NALM6 (cell line): ENCODE measurements around a stretch of chr16.

DNA sequence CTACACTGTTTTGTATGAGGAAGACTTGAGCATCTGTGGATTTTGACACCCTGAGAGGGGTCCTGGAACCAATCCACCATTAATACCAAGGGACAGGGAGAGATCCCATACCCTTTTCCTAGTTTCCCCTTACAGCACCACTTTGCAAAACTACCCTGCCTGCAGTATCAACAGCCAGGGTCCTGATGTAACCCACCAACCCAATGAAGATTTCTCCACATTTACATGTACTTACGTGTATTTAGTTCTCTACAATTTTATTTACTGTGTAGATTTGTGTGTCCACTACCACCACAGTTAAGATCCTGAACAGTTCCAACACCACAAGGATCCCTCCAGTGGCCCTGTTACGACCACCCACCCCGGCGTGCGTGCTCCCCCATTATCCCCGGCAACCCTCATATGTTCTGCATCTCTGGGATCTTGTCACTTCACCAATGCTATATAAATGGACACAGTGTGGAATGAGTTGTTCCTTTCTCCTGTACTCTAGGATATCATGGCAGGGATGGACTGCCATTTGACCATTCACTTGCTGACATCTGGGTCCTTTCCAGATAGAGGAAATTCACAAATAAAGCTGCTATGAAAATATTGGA is 24.7 kb downstream of the USP7 start:
- PRO-cap: no peak

- PRO-cap: bidirectional peak, plus-strand start at chr16:8962596, minus-strand start at chr16:8962500
These were observed 1.3 kb downstream of the USP7 start for GRCh38 chr16:8962075-8963098.

GRCh38 chr16:8991809-8992253 is 28.1 kb upstream of the USP7 start:
- PRO-cap: unidirectional peak, plus-strand start at chr16:8992122

DNA sequence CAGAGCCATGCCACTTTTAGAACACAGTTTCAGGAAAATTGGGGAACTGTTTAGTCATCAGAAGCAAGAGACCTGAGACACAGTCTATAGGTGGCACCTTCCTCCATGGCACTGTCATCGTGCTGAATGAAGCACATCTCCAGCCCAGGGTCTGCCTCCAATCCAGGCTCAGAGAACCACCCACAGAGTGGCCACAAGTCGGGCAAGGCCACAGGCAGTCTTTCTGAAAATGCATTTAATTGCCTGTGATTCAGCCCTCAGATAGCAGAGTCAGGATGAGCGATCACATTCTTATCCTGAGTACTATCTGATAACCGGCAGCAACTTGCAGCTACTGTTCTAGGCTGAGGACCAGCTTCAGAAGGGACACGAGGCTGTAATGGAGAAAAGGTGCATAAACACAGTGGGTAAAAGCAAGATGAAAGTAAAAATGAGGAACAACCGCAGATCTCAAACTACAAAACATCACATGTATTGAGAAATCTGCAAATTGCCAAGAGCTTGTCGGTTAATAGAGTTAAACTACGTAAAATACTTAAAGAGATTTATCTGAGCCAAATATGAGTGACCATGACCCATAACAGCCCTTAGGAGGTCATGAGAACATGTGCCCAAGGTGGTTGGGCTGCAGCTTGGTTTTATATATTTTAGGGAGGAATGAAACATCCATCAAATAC is 14.1 kb upstream of the HAPSTR1 start:
- PRO-cap: no peak

GRCh38 chr16:9113367-9114537 is 22.3 kb downstream of the HAPSTR1 start:
- PRO-cap: no peak

GRCh38 chr16:9545965-9546387 is 454.5 kb downstream of the HAPSTR1 start:
- PRO-cap: no peak

DNA sequence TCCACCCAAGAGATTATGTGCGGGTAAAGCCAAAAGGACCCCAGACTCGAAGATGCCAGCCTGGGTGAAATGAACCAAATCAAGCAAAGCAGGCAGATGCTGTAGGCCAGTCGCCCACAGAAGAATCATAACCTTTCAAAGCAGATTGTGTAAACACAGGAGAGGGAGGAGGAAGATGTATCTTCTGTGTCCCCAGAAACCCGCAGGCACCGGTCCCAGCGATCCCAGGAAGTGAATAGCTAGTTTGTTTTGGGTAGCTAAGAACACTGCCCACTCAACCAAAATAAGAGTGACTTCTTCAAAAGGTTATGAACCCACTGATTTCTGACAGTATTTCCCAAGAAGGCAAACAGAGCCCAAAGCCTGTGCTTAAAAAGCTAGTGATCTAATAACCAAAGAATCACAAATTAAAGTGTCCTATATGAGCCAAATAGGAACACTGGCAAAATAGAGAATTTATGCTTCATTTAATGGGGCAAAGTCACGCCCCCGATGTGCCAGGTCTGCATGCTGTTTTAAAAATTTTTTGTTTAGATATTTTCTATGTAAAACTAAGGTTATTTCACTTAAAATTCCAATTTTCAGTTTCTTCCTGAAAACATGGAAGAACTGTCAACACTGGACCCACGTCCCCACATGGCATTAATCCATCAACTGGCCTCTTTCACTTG is 67.7 kb downstream of the GRIN2A start:
- PRO-cap: no peak

DNA sequence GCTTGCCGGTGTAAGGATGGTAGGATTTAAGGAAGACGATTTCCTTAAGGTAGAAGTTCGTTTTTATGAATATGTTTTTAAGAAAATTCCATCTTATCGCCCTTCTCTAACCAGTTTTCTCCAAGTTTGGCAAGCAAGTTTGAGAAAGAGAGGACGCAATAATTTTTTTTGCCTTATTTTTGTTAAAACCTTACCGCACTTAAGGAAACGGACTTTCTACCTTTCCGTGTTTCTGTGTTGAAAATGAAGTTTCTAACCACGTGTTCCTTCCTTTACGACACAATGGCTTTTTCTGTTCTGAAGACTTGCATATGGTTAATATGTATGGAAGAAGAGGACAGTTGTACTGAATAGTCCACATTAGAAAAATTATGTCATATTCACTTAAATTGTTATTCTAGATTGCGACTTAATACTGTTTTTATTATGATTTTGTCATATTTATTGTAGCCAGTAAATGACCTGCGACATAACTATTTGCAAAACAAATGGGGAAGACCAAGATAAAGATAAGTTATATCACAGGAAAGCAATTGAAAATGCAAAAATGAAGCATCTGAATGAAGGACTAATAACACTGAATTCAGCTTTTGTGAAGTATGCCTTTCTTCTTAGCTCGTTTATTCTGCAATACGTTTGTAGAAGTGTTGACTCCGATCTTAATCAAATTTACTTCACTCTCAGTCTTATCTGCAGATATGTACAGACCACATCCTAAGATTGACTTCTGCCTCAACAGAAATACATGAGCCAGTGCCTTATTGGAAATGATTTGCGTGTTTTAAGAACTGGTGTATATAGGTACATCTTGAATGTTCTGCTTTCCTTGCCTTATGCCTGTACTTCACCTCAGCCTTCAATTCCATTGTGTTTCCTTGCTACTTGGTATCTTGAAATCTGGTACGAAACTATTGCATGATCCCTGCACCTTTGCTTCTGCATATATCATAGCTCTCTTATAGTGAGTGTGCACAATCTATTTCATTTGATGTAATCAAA is 1.1 kb downstream of the ATF7IP2 start:
- PRO-cap: no peak

- PRO-cap: no peak
These were observed 680 bp downstream of the EMP2 start for GRCh38 chr16:10579395-10580440.

DNA sequence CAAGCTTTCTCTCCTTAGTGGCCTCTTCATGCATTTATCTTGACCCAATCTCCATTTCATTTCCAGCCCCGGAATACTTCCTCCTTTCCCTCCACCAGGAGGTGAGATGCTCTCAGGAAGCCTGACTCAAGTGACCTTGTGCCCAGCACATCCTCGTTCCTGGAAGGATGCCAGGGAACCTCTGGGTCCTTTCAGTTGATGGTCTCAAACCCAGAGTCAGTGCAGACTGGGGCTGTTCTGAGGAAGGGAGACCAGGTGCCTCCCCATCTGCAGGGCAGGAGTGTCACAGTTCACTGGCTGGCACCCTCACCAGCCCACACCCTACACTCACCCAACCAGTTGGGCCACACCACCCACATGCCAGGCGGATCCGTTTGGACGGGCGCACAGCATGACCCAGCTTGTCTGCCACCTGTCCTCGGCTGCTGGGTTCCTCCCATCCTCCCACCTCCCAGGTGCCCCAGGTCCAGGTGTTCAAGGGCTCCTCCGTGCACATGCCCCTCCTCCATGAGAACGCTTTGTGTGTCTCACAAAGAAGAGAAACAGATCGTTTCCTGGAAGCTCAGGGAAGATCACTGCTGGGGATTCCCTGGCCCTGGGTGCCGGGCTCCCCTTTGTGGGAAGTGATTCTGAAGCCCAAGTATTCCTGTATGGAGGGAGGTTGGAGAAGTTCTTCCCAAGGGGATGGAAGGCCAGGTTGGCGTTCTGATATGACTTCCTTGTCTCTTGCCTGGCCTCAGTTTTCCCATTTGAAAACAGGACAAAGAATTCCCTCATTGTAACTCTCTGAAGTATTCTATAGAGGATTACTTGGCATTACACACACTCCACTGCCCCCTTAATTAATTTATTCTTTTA is 14.2 kb upstream of the EMP2 start:
- PRO-cap: bidirectional peak, plus-strand start at position 545 of the sequence, minus-strand start at position 239 of the sequence

DNA sequence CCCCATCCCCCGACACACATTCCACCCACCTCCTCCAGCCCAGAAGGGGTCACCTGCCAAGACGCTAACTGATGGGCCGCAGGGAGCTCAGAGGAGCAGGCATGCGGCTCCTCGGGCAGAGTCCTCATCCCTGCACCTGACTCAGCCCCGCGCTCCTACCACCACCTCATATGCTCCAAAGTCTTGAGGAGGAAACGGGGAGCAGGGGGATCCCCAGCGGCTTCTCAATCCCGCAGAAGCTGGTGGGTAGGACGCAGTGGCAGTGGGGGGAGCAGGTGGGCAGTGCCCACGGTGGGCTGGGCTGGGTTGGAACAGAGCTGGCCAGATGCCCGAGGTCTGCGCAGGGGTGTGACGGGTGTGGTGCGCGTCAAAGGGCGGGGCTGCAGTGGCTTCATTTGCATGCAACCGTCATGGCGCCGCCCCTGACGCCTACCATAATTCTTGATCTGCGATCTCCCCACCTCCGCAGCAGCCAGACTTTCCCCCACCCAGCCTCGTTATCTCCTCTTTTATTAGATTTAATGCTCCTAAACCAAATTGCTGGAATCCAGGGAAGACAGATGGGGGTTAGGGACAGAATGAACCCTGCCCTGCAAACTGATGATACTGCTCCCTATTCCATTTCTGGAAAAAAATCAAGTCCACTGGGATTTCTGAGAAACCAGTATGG is 39.0 kb upstream of the EMP2 start:
- PRO-cap: no peak

DNA sequence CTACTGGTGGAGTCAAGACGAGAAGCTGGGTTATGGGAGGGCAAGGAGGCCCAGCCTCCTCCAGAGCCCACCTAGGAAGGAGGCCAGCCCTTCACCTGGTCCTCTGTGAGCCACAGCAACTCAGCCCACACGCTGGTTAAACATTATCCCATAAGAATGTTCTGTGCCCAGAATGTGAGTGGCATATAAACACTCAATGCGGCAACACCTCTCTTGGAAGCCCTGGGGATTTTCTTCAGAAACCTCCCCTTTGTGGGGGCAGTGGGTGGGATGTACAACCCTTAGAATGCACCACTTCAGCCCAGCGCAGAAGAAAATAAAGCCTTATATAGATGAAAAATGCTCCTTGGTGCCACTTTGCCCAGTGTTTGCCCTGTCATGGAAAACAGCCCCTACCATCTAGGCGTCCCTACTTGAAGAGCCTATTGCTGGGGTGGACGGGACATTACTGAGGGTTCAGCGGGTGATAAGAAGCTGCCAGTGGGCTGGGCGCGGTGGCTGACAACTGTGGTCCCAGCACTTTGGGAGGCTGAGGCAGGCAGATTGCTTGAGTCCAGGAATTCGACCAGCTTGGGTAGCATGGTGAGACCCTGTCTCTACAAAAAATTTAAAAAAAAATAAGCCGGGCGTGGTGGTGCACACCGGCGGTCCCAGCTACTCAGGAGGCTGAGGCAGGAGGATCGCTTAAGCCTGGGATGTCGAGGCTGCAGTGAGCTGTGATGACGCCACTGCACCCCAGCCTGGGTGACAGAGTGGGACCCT is 47.8 kb downstream of the TEKT5 start:
- PRO-cap: no peak

DNA sequence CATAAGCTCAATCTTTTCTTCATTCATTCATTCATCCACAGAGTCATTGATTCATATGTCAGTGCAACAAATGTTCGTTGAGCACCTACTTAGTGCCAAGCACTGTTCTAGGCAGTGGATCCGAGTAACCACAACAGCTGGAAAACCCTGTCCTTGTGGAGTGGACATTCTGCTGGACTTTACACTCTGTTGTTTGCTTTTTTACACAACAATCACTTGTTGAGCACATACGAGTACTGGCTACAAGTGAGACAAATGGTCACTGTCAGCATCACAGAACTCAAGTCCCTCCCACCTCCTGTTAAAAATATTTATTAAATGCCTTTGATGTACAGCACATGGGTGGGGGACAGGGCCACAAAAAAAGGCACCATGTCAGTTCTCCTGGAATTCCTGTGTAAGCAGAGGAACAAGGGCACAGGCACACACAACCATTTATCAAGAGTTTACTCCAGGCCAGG is 46.9 kb downstream of the TEKT5 start:
- PRO-cap: no peak

- PRO-cap: no peak
These were observed 5.5 kb upstream of the NUBP1 start for GRCh38 chr16:10737928-10738664.

DNA sequence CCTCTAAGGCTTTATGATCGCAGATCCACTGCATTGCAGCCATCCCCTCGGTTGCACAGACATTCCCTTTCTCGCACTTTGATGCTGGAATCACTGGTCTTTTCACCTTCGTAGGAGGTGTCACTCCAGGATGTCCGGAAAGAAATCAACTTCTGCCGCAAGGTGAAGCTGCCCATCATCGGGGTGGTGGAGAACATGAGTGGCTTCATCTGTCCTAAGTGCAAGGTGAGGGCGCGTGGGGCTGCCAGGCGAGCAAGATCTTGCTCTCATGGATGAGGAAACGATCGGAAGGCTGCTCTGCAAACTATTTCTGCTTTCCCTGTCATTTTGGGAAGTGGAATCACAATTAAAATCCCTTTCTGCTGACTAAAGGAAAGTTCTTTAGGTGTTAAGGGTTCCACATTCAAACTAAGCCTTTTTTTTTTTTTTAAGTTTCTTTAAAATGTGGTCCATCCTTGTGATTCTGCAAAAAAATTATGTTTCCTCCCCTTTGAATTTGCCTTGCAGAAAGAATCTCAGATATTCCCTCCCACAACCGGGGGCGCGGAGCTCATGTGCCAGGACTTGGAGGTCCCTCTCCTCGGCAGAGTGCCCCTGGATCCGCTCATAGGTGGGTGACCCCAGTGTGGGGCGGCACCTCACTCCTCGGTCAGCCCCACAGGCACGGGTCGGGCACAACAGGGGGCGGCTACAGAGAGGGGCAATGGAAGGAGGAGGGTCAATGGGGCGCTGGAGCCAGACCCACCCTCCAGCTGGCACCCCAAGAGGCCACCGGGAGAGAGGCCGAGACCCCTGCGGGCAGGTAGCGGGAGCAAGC is 17.8 kb downstream of the NUBP1 start:
- PRO-cap: no peak

DNA sequence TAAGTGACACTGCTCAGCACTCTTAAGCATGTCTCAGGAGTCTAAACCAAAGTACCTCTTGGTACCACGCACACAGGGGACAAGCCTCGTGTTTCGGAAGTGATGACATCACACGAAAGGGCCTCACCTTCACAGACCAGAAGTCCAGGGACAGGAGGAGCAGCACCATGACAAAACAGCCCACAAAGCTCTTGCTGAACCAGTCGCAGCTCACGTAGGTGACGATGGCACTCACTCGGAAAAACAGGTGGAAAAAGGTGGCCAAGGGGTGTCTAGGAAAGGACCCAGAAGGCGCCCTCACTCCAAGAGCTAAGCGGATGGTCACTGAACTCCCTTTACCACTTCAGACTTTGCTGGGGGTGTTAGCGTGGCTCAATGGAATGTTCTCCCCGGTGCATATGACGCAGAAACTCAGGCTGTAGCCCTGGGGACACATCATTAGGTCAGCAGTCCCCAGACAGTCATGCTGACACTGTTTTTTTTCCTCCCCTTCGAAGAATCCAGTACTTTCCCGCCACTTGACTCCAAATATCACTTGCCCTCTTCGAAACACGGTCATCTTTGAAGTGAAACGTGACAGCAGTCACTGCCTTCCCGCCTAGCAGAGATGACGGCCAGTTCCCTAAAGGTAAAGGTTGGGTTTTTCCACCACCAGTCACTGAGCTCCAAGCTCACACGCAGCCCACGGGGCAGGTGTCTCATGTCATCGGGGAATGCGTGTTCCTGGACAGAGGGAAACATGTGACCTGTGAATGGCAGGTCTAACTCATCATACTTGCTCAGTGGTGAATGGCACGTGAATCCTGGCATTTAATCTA is 31.4 kb downstream of the NUBP1 start:
- PRO-cap: no peak

DNA sequence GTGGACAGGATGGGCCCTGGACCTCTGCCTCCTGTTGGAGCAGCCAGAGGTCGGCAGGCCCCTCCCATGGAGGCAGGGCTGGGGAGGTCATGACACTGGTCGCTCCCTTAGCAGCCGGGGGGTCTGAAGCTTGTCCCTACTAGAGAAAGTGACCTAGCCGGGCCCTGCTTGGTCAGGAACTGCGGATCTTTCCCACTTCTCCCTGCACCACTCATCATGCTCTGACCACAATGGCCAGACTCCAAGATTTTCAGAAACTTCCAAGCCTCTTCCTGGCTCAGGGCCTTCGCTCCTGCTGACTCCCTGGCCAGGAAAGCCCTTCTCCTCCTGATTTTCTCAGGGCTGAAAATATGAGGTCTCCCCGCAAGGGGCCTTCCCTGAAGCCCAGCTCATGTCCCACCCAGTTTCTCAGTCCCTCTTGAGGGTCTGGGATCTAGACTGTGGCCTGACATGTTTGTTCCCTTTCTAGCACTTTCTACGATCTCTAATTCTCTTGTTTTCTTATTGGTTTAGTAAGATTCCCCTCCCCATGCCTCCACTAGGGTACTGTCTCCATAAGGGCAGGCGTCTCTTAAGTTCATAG is 9.5 kb upstream of the TVP23A start:
- PRO-cap: no peak

GRCh38 chr16:10879884-10880533 is 3.0 kb downstream of the CIITA start:
- PRO-cap: no peak

GRCh38 chr16:10979577-10980731 is 35.6 kb downstream of the CLEC16A start:
- PRO-cap: no peak

- PRO-cap: no peak
These were observed 119.2 kb downstream of the CLEC16A start for GRCh38 chr16:11063464-11064036.